Epithelial cell of alveolus of lung (primary cell): ENCODE measurements around a stretch of chr2.

- RAMPAGE, long total RNA = no peak
- RRBS = no CpG with 5 or more reads among the region's 10 CpGs
These were observed 32.2 kb downstream of the SLC1A4 start for GRCh38 chr2:65021274-65022000.

DNA sequence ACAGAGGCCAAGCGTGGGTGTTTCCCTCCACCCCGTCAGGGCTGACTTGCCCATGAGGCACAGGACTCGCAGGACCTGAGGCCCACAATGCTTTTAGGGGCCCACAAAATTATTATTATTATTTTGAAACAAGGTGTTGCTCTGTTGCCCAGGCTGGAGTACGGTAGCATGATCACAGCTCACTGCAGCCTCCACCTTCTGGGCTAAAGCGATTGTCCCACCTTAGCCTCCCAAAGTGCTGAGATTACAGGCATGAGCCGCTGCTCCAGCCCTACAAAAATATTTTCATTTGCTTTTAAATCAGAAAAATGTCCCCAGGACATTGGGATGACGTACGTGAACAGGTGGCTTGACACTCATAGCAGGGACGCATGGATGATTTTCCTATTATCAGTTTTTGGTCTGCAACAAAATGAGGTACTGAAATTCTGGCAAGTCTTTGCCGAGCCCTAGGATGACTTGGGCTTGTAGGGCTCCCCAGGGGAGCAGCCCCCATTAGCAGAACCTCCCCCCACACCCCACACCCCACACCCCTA, 29.2 kb upstream of the CEP68 start:
- RAMPAGE, long total RNA = no peak
- RRBS = no CpG with 5 or more reads among the region's 10 CpGs

GRCh38 chr2:65046731-65047526, 9.3 kb upstream of the CEP68 start:
- RAMPAGE, long total RNA = no peak
- RRBS = no CpG with 5 or more reads among the region's 11 CpGs

- RAMPAGE, long total RNA = no peak
- RRBS = no CpG with 5 or more reads among the region's 4 CpGs
These were observed 1.2 kb downstream of the CEP68 start for GRCh38 chr2:65057401-65057898.

DNA sequence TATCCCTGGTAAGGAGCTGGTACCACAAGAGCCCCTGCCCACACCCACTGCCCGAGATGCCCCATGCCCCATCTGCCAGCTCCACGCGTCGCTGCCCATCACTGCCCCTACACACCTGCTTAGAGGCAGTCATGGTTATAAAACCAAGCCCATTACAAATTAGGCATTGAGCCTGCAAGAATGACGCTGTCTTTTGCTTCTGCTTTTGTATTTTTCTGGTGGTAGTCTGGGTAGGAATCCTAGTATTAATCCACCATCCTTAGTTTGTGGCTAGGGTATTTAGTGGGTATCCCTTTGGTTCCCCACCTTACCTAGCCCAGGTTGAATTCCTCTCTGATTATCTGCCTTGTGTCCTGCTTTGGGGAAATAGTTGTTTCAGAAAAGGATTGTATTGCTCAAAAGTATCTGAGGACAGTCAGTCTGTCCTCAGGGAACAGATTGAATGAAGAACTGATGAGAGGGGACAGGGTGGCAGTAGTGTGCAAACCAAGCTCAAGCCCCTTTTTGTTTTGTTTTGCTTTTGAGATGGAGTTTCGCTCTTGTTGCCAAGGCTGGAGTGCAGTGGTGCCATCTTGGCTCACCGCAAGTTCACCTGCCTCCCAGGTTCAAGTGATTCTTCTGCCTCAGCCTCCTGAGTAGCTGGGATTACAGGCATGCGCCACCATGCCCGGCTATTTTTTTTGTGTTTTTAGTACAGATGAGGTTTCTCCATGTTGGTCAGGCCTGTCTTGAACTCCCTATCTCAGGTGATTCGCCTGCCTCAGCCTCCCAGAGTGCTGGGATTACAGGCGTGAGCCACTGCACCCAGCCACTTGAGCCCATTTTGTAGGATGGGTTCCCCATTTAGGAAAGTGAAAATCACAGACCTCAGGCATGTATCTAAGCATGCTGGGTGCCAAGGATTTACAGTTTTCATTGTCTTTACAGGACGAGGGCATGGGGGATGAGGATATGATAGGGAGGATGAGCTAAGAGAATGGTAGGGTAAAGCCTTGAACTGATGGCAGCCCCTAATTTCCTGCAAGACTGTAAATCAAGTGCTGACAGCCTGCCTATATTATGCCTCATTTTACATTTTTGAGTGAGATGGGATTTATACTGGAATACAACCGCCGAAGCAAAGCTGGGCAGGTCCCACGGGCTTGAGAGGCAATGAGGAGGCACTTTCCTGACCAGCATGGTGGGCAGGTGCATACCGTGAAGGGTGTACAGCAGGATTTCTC, 22.2 kb downstream of the CEP68 start:
- RAMPAGE, long total RNA = no peak
- RRBS = no CpG with 5 or more reads among the region's 16 CpGs

- RAMPAGE, long total RNA = no peak
- RRBS = no CpG with 5 or more reads among the region's 9 CpGs
These were observed 25.6 kb downstream of the CEP68 start for GRCh38 chr2:65081811-65082309.

DNA sequence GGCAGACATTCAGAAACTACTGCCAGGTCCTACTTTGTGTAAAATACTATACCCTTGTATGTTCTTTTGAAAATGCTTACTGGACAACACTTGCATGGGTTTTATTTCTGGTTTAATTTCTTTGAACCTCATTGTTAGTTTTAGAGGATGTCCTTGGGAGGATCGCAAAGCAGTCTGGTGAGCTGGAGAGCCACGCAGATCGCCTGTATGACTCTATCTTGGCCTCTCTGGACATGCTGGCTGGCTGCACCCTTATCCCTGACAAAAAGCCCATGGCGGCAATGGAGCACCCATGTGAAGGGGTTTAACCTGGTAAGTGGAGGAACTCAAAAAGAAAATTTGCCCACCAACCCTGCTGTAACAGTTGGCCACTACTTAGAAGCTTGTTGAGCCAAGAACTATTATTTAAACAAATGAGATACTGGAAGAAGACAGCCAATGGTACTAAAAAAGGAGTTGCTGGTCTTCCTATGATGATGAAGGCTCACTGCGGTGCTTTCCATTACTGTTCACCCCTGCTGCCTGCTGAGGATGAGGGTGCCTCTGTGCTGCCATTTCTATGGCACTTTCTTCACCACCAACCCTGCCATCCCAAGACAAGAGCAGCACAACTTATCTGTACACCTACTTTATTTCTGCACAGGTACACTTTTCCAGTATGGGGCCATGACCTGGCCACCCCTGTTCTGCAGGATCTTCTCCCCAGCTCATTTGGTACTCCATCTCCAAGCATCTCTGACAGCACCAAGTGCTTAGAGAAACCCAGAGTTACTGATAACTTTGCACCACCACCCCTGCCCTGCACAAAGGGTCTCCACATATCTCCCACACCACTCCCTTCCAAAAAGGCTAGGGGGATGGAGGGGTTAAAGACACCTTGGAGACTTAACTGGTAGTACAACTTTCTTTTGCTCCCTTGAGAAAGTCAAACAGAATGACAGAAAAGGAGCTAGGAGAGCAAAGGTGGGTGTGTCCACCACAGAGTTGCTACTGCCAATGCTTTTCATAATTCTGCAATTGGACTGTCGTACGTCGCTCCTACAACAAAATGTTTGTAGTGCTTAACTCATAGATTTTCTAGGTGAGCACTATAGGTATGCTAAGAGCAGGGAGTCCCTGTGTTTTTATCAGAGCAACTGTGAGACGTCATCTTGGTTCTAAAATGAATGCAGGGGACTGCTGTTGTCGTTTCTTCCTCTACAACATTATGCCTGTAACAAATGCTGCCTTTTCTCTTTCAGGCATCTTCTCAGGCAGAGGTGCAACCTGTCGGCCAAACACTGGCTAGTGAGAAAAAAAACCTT, 26.6 kb downstream of the CEP68 start:
- RAMPAGE, long total RNA = no peak
- RRBS = no CpG with 5 or more reads among the region's 11 CpGs

GRCh38 chr2:65092699-65093332, 36.6 kb downstream of the CEP68 start:
- RAMPAGE, long total RNA = no peak
- RRBS = no CpG with 5 or more reads among the region's 4 CpGs

DNA sequence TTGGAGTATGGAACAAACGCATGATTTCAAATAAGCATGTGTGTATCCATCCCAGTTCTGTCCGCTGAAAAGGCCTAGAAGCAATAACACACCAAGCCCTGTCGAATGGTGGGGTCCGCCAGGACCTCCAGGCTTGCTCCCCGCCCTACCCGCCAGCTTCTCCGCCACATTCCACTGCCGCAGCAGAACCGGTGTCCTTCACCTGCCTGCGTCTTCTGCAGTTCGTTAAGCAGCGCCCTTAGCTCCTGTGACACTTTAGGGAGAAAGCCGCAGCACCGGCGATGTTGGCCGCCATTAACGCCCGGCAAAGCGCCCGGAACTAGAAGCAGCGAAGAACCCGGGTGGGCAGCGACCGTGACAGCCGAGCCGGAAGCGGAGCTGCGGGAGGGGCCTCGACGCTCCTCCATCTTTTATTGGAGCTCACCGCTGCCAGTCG, 334 bp upstream of the ACTR2 start:
- RAMPAGE, long total RNA = no peak
- RRBS = under 1% methylated on average over 5 of the region's 32 CpGs

- RAMPAGE, long total RNA = no peak
- RRBS = no CpG with 5 or more reads among the region's 14 CpGs
These were observed 20.5 kb downstream of the ACTR2 start for GRCh38 chr2:65247962-65248765.

DNA sequence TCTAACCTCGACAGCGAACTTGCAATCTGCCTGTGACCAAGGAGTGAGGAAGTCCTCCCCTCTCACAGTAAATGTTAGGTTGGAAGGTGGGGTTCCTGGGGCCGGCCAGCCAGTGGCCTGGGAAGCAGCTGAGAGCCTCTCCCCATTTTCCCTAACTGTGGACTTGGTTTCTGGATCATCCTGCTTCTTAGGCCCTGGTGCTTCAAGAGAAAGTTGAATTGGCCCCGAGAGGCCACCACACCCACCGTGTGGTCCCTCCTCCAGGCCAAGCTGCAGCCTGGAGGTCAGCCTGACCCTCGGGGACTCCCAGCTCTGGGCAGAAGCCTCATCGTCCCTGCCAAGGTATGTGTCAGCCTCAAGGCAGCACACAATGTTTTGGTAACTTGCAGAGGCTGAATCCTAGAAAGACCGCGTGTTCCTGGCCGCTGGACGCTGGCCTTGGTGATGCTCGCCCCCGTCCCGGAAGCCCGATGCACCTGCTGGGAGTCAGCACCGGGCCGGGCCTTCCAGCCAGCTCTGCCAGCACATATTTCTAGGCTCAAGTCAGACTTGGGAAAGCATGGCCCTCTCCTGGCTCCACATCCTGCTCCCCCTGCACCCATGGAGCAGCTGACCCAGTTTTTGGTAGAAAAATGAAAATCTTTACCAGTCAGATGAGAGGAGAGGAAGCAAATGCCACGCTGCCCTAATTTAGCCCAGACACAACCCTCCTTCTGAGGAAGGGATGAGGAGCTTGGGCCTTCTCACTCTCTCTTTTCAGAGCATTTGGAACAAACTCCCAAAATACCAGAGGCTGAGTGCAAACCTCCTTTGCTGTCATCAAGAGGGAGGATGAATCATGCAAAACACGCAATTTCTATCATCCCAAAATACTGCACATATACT, 72.7 kb downstream of the ACTR2 start:
- RAMPAGE, long total RNA = no peak
- RRBS = no CpG with 5 or more reads among the region's 19 CpGs

DNA sequence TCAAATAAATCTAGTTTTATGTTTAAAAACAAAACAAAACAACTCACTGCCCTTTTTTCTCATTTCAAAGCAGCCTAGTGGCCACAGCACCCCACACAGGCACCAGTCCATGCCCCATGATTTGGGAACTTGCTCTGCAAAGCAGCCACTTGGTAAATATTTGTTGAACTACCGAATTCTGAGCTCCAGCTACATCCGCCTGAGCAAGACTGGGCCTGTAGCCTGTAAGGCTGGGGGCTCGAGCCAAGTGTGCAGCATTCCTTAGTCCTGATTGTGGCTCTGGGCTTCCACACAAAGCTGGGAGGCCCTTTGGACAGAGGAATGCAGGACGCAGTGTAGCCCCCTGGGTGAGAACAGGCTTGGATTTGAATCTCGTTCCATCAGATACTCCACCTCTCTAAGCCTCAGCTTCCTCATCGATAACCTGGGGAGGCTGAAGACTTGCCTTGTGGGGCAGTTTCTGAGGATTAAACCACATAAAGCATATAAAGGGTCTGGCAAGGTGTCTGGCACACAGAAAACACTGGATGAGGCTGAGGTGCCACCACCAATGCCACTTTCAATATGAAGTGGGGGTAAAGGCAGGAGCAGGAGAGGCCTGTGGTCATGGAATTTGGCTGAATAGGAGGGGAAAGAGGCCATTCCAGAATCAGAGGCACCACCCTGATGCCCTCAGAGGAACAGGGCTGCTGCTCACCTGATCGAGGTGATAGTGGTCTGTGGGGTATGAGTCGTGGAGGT, 88.6 kb downstream of the ACTR2 start:
- RAMPAGE, long total RNA = no peak
- RRBS = no CpG with 5 or more reads among the region's 8 CpGs

- RAMPAGE, long total RNA = no peak
- RRBS = no CpG with 5 or more reads among the region's 3 CpGs
These were observed 2.4 kb upstream of the SPRED2 start for GRCh38 chr2:65434731-65435300.

GRCh38 chr2:65662537-65663113, 230.2 kb upstream of the SPRED2 start:
- RAMPAGE, long total RNA = no peak
- RRBS = no CpG with 5 or more reads among the region's 11 CpGs

- RAMPAGE, long total RNA = no peak
- RRBS = under 1% methylated on average over 23 of the region's 65 CpGs
These were observed 867 bp upstream of the MEIS1 start for GRCh38 chr2:66433782-66434734.

GRCh38 chr2:66444946-66445636, 10.2 kb downstream of the MEIS1 start:
- RAMPAGE, long total RNA = no peak
- RRBS = 1% methylated on average over 21 of the region's 34 CpGs

DNA sequence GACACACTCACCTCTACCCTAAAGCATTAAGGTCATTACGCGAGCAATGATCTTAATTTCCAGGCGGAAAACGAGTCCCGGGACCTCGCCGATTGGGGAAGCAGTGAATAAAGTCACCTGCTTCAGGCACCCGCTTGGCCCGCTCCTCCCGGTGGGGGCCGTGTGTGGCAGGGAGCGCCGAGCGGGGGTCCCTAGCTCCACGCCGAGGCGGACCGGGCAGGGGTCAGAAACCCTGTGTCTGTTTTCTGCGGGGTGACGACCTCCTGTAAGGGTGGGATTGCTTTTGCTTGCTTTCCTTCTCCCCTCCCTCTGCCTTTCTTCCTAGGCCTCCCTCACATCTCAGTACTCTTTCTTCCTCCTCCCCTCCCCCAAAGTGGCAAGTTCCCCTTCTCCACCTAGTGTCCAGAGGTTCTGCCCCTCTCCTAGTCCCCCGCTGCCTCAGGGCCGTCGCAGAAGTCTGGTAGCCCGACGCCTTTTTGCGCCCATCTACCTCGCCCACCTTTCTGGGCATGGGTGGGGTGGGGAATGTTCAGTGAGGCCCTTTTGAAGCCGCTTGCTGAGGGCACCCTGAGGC, 142.6 kb downstream of the MEIS1 start:
- RAMPAGE, long total RNA = no peak
- RRBS = 2% methylated on average over 14 of the region's 28 CpGs

DNA sequence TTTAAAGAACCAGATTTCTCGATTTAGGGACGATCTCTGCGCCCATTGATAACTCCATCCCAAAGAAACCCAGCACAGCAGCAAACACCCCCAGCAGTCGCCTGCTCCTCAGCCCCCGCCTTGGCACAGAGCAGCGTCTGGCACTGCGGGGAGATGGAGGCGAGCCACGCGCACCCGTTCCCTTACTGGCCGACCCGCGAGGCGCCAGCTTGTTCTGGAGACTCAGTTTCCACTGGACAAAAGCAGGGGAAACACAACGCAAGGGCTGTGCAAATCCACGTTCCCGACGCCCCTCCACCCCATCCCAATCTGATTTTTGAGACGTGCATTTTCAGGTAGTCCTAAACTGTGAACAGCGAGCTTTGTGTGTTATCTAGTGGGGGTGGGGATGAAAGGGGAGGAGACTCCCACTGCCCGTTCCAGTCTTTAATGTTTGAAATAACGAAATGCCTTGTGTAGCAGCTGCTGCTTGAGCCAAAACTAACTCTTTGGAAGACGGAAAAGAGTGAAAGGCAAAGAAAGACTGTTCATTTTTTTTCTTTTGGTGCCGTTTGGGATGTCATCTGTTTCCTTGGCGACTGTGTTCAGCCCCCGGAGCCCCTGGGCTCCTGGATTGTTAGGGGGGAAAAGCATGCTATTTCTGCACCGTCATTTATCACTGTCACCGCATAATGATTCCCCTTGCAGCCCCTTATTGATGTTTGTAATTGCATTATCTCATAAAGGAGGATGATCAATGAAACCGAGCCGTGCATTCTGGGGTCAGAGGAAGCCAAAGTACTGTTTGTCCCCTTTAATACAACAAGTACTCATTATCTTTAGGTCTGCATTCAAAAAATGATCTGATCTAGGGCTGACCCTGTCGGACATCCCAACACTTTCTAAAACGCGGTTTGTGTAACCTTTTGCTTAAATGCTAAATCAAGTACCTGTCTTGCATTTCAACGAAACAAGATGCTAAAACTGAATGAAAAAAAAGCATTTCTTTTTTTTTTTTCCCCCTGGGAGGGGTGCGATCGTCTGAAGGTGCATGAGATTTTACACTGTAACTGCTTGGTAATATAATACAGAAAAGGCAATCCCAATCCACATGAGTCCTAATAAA, 143.5 kb downstream of the MEIS1 start:
- RAMPAGE, long total RNA = no peak
- RRBS = no CpG with 5 or more reads among the region's 37 CpGs

DNA sequence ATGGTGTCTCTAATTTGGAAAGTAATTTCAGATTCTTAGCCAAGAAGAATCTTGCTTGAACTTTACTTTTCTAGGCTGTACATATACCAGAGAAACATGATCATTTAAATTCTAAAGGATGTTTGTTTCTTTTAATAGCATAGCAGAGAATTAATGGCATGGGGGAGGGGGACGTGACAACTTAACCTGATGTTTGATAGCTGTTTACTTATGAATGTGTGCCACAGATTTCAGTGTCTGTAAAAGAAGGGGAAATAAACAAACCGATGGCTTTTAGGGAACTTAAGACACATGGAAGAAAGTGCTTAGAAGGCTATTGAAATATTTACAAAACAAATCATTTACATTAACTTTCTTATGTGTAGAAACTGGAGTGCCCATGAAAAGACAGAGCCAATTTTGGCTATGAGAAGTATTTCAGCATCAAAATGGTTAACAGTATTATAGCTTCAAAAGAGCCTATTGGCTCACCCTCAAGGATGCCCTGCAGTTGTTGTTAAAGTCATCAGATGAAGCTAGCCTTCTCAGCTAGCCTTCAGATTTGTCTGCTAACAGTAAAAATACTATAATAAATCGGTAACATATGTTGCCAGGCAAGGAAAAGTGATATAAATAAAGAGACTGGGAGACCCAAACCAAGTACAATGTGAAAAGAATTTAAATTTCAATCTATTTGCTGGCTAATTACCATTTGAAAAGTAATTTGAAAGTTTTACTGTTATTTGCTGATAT, 256.1 kb downstream of the MEIS1 start:
- RAMPAGE, long total RNA = no peak
- RRBS = no CpG with 5 or more reads among the region's 3 CpGs

- RAMPAGE, long total RNA = no peak
- RRBS = no CpG with 5 or more reads among the region's 4 CpGs
These were observed 258.2 kb downstream of the MEIS1 start for GRCh38 chr2:66693058-66693654.